HT-29 (cell line): Measurements from ENCODE around the gene ACAP1.

GRCh38 chr17:7132394-7133212 is 18.0 kb upstream of the ASGR2 start:
- RAMPAGE, long total RNA, result no peak

- RAMPAGE, long total RNA, result no peak
Measured at GRCh38 chr17:7139456-7139898, 24.9 kb upstream of the ASGR2 start.

- RAMPAGE, long total RNA, result no peak
Measured at GRCh38 chr17:7207174-7207936, 10.1 kb downstream of the DLG4 start.

GRCh38 chr17:7242914-7243632 is 824 bp upstream of the GABARAP start:
- RAMPAGE, long total RNA, result no peak

DNA sequence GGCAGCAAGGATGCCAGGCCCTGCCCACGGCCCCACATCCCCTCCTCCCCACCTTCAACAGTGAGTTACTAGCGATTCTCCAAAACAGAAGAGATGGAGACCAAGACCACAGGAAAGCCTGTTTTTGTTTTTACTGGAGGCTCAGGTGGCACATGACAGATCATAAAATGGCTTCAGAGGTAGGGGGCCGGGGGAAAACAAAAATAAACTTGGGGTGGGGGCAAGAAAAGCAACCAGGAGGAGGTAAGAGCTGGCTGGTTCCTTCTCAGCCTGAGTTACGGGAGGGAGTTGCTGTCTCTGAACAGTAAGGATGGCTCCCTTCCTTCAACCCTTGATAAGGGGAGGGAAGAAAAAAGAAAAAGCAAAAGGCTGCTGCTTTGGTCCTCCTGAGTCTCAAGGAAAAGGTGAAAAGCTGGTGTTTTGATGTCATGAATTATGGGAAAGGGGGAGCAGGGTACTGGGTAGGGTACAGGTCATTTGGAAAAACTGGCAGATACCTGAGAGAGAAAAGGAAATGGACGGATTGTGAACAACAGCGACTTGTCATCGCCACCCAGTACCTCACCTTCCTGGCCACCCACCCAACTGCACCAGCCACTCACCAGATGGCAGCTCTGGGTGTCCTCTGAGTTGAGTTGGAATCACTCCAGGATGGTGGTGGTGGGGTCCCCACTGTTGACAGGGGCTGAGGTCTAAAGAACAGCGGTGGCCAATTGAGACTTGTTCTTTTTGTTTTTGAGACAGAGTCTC is 6.1 kb downstream of the YBX2 start:
- RAMPAGE, long total RNA, result no peak

GRCh38 chr17:7330060-7330819 is 1.1 kb upstream of the NEURL4 start:
- RAMPAGE, long total RNA, result no peak

- RAMPAGE, long total RNA, result no peak
Measured at GRCh38 chr17:7336314-7336853, at the start of gene ACAP1. Gene ACAP1, plus strand, starts transcription at chr17:7336529.

DNA sequence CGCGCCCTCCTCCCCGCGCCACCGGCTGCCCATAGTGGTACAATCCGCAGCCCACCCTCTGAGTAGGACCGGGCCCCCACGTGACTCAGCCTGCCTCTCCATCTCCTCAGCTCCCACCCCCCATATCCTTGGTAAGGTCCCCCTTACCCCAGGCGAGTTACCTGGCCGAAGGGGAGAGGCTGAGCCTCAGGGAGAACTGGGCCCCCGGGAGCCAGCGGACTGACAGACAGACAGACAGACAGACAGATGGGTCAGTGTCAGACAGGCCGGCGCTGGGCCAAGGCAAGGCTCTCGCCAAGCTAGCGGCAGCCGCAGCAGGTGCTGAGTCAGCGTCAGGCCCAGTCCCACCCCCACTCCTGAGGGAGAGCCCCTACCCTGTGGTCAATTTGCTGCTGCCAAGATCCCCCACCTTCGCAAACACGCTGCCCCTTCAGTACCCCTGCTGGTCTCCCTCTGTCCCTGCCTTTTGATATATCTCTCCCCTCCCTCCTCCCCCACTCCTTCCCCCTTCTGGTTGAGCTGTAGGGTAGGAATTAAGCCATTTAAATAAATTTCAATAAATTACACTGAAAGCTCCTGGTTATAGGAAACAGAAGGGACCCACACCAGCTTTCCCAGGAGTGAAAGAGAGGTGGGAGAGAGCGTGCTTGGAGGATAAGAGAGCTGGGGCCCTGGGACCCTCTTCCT is 1.5 kb downstream of the FGF11 start:
- RAMPAGE, long total RNA, result no peak

GRCh38 chr17:7445205-7445998 is 541 bp downstream of the CHRNB1 start:
- RAMPAGE, long total RNA, result no peak

DNA sequence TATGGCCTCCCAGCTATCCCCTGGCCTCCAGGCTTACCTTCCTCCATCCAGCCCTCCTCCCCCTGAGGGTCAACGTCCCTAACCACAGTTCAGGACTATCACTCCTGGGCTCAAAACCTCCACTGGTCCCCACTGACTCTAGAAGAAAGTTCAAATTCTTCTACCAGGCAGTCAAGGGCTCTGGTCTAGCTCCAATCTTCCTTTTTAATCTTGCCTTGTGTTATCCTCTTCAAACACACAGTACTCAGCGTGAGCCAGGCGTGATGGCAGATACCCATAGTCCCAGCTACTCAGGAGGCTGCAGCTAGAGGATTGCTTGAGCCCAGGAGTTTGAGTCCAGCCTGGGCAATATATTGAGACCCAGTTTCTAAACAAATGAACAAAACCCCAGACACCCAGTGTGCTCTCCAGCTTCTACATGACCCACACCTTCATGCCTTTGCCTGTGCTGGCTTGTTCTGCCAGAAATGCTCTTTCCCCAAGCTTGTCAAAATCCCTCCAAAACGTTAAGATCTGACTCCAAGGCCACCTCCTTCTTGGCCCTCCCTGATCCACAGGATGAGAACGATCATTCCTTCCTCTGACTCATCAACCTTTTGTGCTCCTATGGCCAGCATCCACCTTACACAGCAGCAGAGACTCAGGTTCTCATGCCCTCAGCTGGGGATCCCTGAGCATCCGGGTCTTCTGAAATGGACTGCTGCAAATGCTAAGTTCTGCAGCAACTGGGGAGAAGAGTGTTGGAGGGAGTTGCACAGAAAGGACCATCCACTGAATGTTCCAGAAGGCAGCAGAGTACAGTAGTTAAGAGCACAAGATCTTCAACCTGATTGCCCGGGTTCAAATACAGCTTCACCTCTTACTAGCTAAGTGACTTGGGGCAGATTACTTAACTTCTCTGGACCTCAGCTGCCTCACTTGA is 3.1 kb downstream of the ZBTB4 start:
- RAMPAGE, long total RNA, result no peak

GRCh38 chr17:7484893-7485483 is 3.7 kb downstream of the SLC35G6 start:
- RAMPAGE, long total RNA, result no peak

DNA sequence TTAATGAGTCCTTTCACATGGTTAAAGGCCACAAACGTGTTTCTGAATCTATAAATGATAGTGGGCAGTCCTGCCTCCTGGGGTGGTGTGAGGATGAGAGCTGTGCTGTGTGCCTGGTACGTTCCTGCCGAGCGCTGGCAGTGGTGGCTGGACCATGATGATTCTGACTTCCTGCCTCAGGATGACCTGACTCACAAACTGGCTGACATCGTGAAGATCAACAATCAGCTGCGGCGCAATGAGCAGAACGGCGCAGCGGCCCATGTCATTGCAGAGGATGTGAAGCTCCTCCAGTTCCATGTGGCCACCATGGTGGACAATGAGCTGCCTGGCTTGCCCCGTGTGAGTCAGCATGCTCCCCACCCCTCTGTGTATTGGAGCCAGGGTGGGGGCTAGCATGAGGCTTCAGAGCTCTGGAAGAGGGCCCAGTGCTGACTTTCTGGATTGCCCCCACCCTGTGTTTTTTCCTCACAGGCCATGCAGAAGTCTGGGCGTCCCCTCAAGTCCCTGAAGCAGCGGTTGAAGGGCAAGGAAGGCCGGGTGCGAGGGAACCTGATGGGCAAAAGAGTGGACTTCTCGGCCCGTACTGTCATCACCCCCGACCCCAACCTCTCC is 16.0 kb downstream of the SLC35G6 start:
- RAMPAGE, long total RNA, result no peak

GRCh38 chr17:7507947-7508664 is 26.9 kb downstream of the SLC35G6 start:
- RAMPAGE, long total RNA, result no peak

DNA sequence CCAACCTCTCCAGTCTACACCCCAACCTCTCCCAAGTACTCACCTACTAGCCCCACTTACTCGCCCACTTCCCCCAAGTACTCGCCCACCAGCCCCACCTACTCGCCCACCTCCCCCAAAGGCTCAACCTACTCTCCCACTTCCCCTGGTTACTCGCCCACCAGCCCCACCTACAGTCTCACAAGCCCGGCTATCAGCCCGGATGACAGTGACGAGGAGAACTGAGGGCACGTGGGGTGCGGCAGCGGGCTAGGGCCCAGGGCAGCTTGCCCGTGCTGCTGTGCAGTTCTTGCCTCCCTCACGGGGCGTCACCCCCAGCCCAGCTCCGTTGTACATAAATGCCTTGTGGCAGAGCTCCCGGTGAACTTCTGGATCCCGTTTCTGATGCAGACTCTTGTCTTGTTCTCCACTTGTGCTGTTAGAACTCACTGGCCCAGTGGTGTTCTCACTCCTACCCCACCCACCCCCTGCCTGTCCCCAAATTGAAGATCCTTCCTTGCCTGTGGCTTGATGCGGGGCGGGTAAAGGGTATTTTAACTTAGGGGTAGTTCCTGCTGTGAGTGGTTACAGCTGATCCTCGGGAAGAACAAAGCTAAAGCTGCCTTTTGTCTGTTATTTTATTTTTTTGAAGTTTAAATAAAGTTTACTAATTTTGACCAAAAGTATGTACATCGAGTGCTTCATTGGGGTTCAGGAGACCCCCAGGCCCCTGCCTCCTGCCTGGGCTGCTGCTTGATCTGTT is 32.9 kb downstream of the SLC35G6 start:
- RAMPAGE, long total RNA, result no peak

GRCh38 chr17:7557868-7558591 is 520 bp upstream of the TNFSF13 start:
- RAMPAGE, long total RNA, result no peak

GRCh38 chr17:7559757-7560195 is 1.2 kb downstream of the TNFSF13 start:
- RAMPAGE, long total RNA, result no peak

DNA sequence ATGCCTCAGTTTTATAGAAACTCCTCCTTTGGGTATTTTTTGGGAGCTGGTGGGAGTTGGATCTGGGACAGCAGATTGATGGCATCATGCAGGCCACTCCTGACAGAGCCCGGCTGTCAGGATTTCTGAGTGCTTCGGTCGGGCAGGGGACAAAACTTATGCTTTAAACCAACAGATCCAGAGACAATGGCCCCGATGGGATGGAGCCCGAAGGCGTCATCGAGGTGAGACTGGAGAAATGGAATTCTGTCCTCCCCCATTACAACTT is 1.4 kb downstream of the EIF4A1 start:
- RAMPAGE, long total RNA, result no peak

GRCh38 chr17:7595774-7596178 is 5.9 kb upstream of the SOX15 start:
- RAMPAGE, long total RNA, result no peak

- RAMPAGE, long total RNA, result no peak
Measured at GRCh38 chr17:7717926-7718097, 268 bp downstream of the DNAH2 start.

DNA sequence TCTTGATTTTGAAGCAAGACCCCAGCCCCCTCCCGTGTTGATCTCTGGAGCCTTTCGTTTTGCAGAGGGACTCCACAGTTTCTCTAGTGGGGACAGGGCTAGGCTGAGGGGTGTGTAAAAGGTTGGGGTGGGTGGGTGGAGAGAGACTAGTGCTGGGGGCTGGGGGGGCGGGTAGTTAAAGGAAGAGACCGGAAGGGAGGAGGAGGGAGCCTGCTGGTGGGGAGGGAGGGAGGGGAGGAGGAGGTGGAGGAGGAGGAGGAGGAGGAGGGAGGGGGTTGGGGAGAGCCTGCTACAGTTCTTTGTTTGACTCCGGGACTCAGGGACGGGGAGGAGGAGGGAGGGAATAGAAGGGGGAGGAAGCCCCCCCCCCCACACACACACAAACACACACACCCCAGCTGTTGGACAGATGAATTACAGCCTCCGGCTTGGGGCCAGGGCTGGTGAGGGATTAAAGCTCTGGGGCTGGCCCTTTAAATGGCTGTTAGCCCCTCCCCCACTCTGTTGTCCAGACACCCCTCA is 4.1 kb downstream of the KDM6B start:
- RAMPAGE, long total RNA, result no peak